Neuron (in vitro differentiated cells): ENCODE measurements around the genes RAB40AL, BEX1, TCEAL1, TMEM31, IL1RAPL2, SERPINA7 and RIPPLY1.

- PRO-cap, result no peak
These were observed 1.1 kb downstream of the HNRNPH2 start for GRCh38 chrX:101409195-101409503.

DNA sequence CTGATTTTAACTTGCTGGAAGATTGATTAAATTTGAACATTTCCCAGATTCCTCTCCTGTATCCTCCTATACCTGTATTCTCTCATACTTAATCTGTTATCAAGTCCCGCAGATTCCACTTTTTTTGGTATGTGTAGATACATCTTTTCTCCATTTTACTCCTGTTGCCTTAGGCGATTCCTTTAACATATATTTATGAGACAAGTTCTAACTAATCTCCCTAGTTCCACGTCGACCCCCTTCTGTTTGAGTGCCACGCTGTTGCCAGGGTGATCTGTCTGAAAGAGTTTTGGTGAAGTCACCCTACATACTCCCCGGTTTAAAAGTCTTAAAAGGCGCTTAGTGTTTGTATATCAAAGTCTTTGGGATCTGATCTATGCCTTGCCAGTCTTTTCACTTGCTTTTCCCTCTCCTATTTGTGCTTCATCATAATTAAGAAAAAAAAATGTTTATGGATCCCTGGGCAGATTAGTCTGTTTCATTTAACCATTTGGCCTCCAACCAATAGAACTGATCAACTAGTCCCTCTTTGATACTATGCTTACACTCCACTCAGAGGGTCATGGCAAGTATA, 2.5 kb downstream of the HNRNPH2 start:
- PRO-cap, result no peak

- PRO-cap, result no peak
These were observed 15.3 kb downstream of the ARMCX3 start for GRCh38 chrX:101638228-101638711.

DNA sequence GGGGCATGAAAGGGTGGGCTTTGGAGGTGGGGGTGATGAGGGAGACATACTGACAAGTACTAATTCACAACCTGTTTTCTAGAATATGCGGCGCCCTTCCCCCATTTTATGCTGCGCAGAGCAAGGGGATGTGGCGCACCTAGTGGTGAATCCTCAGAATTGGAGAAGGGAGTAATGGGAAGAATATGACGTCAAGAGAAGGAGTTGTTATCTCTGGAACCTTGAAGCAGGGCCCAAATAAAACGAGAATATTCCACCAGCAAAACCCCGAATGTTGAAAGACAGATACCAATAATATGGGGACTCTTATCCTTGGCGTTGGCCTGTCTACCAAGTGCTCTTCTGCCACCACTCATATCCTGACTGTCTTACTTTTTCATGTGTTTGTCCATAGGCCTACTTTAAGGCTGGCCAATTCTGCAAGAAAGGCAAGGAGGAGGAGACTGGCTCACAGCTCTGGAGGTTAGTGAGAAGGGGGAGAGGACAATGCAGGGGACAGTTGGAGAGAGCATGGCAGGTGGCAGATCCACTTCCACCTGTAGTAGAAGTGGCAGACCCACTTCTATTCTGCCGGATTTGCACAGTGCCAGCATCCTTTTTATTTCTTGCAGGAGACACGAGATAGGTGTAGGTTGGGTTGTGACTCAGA, 1.3 kb downstream of the GPRASP2 start:
- PRO-cap, result unidirectional peak, minus-strand start at position 80 of the sequence

DNA sequence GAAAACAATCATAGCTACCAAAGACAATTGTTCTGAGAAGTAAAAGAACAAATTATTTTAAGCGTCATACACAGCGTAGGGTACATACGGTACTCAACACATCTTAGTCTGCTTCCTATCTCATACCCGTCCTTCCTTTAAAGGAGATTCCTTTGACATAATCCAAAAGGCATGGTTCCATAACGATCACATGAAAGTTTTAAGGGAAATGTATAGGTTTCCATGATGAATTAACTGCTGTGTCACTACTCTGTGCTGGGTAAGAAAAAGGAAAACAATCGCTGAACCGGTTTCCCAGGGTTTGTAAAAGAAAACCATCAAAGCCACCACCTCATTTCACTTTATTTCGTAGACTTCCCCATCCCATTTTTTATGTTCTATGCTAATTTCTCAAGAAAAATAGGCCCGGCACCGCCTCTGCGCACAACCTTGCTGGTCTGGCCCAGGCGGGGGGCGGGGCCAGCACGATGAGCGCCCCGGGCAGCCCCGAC, at the start of gene RAB40AL:
TSS of gene RAB40AL (plus strand) at position 421 of the 491 bp plus-strand sequence.
- PRO-cap, result no peak

DNA sequence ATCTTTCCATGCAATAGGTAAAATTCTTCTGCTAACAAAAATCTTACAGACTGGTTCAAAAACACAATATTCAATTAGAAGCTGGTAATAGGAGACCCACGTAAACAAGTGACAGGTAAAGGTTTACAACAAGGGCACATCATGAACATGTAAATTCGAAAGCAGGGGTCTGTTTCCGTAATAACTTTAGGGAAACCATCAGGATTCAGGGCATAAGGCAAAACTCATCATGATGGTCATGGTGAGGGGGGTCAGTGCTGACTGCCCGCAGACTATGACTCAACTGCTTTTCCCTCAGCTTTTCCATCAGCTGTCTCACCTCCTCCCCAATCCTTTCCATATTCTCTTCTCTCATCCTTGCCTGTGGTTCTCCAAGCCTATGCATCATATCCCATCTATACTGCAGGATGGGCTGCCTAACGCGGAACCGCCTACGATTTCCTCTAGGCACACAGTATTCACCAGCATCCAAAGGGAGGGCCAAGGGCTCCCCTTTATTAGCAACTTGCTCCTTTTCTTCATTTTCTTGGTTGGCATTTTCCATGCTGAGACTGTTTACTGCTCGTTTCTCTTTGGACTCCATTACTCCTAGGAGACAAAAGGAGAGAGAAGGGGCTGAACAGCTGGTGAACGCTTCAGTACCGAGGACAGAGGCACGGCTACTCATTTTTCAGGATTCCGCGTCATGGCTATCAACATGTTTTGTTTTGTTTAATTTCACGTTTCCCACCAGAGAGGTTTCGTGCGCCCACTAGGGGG, 1.1 kb downstream of the BEX1 start:
- PRO-cap, result bidirectional peak, plus-strand start at position 354 of the sequence, minus-strand start at position 353 of the sequence

- PRO-cap, result bidirectional peak, plus-strand start at chrX:103063725, minus-strand start at chrX:103063638; bidirectional peak, plus-strand start at chrX:103064407, minus-strand start at chrX:103064171
These were observed at the start of gene BEX1 for GRCh38 chrX:103063451-103064632. Gene BEX1, minus strand, starts transcription at chrX:103064171.

DNA sequence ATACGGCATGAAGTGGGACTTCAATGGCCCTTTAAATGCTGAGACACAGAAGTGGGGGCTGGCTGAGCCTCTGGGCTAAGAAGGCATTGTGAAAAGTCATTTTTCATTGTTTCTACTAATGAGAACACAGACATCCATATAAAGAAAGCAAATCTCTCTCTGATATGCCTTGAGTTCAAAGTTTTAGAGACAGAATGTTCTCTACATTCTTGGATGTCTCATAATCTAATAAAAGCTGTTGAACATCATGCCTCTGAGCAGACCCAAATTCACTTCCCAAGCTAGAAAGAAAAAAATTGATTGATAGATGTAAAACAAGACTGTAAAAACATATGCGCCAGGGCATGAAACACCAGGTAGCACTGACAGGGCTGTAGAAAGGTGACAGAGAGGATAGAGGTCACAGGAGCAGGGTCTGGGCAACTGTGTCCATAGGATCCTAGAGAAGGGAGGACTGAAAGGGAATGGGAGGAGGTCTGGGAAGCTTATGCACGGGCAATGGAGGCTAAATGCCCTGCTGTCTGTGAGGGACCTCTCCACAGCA, 16.3 kb downstream of the RAB40A start:
- PRO-cap, result no peak

GRCh38 chrX:103628342-103629216, at the start of gene TCEAL1:
Gene TCEAL1, plus strand, starts transcription at chrX:103628975.
- PRO-cap, result bidirectional peak, plus-strand start at chrX:103628928, minus-strand start at chrX:103628878

DNA sequence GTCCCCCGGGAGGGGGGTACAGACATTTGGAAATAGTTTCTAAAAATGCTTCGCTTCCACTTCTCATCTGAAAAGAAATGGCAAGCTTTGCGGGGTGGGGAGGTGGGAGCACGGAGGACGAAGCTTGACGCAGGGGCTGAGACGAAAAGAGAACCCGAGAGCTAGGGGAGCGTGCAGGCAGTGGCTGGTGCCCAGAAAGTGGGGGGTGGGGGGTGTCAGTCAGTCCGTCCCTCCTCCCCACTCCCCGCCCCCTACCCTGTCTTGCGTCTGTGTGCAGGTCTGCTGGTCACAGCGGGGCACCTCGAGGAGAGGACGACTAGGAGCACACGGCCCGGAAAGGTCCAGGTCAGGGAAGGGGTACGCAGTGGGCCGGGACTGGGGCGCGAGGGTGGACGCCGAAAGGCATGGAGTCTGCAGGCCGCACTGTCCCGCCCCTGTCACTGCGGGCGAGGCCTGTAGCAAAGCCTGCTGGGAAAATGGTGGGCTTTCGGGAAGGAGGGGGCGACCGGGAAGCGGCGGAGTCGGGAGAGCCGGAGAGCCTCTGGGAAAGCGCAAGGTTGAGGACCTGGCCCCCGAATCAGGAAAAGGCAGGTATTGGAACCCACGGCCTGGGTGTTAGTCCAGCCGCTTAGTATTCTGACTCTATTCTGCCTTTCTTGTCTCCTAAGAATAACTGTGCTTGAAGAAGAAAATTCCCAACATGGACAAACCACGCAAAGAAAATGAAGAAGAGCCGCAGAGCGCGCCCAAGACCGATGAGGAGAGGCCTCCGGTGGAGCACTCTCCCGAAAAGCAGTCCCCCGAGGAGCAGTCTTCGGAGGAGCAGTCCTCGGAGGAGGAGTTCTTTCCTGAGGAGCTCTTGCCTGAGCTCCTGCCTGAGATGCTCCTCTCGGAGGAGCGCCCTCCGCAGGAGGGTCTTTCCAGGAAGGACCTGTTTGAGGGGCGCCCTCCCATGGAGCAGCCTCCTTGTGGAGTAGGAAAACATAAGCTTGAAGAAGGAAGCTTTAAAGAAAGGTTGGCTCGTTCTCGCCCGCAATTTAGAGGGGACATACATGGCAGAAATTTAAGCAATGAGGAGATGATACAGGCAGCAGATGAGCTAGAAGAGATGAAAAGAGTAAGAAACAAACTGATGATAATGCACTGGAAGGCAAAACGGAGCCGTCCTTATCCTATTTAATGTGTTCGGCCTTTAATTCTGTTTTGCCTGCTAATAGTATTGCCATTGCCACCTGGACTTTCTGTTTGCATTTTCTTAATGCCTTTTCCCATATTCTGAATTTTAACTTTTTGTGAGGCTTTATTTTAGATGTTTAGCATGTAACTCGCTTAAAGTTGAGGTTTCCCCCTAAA, 918 bp downstream of the TCEAL1 start:
- PRO-cap, result bidirectional peak, plus-strand start at position 289 of the sequence, minus-strand start at position 258 of the sequence; bidirectional peak, plus-strand start at position 738 of the sequence, minus-strand start at position 442 of the sequence

- PRO-cap, result no peak
These were observed 2.7 kb downstream of the MORF4L2 start for GRCh38 chrX:103683589-103684368.

DNA sequence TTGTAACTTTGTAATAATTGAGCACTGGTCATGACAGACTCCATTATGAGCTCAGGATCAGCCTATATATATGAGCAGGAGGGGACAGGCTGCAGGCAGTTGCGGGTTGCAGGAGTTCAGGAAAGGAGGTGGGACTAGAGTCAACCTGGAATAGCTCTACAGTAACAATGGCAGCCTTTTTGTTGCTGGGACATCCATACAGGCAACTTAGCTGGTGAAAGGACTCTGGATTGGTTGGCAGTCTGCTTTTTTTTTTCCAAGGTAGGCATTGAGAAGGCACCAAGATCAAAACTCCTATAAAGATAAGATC, at the start of gene TMEM31:
TSS of gene TMEM31 (plus strand) at position 94 of the 310 bp plus-strand sequence.
- PRO-cap, result no peak

DNA sequence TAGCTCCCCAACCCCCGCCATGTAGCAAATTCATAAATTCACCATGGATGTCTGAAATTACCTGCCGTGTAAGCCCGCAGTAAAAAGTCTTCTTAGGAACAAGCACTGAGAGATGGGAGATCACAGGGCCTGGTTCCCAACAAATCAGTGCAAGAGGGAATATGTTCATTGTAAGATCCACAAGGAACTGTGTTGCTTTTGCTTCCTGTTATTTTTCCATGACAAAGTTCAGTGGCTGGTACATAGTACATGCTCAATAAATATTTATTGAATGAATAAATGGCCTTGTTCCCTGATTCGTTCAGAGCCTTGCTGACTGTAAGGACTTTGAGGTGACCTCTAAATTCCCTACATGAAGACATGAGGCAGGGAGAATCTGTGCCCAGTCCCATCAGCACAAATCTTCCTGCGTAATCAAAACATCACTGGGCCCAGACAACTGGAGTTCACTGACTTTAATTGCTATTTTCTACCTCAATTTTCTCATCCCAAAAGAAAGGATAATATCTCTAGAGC, 7.4 kb downstream of the TMEM31 start:
- PRO-cap, result no peak

- PRO-cap, result no peak
These were observed 13.2 kb downstream of the RAB9B start for GRCh38 chrX:103818850-103819310.

DNA sequence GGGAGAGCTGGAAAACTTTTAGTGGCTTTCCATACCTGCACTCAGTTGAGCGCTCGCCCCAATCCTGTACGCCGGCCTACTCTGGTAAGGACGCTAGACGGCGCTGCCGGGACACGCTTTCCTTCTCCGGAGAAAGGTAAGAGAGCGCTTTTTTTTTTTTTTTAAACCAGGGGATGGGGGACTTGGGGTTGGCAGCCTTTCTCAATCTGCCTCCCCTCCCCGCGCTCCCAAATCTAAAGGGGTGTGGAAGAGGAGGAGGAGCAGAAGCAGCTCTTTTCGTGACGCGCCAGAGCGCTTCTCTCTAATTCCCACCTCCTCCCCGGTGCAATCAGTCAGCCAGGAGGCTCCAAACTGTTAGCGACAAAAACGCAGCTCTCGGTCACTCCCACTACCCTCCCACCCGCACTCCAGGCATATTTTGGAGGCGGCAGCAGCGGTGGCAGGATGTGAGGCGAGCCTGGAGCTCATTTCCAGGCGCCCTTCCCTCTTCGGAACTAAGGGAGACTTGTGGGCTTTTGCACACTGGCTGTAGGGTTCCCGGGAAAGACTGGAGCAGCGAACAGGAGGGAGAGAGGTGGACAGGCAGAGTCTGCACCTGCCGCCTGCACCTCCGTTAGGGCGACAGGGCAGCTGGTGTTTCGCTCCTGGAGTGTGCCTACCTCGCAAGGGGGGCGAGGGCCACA, at the start of gene IL1RAPL2:
TSS of gene IL1RAPL2 (plus strand) at position 331 of the 683 bp plus-strand sequence.
- PRO-cap, result no peak

- PRO-cap, result no peak
These were observed 96.6 kb downstream of the IL1RAPL2 start for GRCh38 chrX:104662509-104663044.

DNA sequence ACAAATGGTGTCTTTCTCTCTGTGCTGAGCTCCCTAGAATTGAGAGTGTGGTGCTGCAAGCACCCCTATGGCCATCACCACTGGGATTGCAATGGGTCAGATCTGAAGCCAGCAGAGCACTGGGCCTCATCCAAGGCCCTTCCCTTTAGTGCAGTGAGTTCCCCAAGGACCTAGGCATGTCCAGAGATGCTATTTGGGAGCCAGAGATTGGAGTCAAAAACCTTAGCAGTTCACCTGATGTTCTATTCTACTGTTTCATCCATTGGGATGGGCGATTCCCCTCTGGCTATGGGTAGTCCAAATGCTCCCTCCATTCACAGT, 229.3 kb upstream of the TEX13A start:
- PRO-cap, result no peak

GRCh38 chrX:106038609-106038879, at the start of gene SERPINA7:
Gene SERPINA7, minus strand, starts transcription at chrX:106038727.
- PRO-cap, result no peak

- PRO-cap, result no peak
These were observed 21.9 kb upstream of the TBC1D8B start for GRCh38 chrX:106780556-106781051.

- PRO-cap, result no peak
These were observed at the start of gene RIPPLY1 for GRCh38 chrX:106902964-106903559. Gene RIPPLY1, minus strand, starts transcription at chrX:106903341.